Karpas-422 (cell line): ENCODE measurements around a stretch of chr3.

- PRO-cap: no peak
- RAMPAGE, long total RNA: no peak
Observed at GRCh38 chr3:147409480-147410558, 654 bp downstream of the ZIC1 start.

DNA sequence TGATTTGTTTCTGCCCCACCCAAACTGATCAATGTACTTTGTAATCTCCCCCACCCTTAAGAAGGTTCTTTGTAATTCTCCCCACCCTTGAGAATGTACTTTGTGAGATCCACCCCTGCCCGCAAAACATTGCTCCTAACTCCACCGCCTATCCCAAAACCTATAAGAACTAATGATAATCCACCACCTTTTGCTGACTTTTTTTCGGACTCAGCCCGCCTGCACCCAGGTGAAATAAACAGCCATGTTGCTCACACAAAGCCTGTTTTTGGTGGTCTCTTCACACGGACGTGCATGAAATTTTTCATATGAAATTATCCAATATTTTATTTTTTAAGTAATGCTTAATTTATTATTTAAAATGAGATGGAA lies 540.7 kb upstream of the AGTR1 start:
- PRO-cap: no peak
- RAMPAGE, long total RNA: no peak

DNA sequence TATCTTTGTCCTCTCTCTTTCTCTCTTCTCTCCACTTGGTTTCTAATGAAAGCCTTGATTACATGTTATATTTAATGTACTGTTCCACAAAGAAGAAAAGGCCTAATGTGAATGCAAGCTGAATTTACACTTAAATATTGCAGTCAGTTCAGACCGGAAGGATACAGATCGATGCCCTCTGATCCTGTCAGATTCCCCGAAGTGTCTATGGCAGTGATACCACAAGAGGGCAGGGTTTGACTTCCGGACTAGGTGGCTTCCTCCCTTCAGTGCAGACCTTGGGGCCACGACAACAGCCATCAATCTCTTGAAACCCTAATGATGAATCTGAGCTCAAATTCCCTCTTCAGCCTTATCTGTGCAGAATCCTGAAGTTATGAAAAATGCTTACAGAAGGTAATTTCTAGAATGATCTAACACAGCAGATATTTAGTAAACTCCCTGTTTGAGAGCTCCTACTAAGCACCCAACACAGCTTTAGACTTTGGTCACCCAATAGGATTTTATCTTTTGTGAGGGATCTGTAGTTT lies 29.6 kb downstream of the AGTR1 start:
- PRO-cap: no peak
- RAMPAGE, long total RNA: no peak

DNA sequence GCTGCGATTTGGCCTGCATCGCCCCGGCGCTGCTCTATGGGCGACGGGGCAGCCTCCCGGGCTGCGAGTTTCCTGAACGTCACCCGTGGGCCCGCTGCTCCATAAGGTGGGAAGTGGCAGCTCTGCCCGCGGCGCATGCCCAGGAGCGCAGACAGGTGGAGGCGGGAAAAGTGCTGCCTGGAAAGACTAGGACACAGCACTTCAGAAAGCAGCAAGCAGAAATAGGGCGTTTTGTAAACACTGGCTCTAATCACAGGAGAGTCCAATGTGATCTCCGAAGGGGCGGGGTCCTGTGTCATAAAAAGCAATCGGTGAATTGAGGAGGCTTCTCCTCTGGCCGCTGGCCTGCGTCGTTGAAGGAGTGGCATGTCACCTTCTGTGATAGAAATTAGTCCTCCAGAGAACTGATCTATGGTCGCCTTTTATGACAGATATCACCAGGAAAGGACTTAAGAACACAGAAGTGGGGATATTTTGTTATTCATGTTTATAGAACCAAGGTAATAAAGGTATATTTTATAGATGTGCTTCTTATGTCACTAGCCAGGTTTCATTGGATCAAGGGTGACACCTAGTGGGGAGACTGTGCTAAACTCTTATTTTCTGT lies 44.3 kb upstream of the GYG1 start:
- PRO-cap: no peak
- RAMPAGE, long total RNA: no peak

DNA sequence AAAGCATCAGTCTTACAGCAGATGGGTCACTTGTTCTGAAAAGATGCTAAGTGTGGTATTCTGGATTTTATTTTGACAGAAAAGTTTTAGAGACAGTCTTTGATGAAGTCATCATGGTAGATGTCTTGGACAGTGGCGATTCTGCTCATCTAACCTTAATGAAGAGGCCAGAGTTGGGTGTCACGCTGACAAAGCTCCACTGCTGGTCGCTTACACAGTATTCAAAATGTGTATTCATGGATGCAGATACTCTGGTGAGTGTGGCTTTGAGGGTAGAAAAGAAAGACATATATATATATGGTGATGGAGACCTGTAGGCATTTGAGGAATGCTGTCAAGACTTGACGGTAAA lies 4.9 kb downstream of the GYG1 start:
- PRO-cap: no peak
- RAMPAGE, long total RNA: no peak

GRCh38 chr3:149031017-149031840 lies 39.9 kb downstream of the GYG1 start:
- PRO-cap: no peak
- RAMPAGE, long total RNA: no peak

DNA sequence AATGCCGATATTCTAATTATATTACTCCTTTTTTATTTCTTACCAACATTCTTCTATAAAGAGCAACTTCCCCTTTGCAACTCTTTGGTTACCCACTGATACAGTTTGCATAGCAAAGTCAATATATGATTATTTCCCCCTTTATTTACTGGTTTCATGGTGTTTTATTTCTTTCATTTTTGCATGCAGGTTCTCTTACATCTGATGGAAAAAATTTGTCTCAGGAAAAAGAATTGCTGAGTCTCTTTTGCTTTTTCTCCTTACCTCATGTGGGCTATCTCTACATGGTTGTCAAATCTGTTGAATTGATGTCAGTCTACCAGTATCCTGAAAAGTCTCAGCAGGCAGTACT lies 15.7 kb downstream of the HPS3 start:
- PRO-cap: no peak
- RAMPAGE, long total RNA: no peak

DNA sequence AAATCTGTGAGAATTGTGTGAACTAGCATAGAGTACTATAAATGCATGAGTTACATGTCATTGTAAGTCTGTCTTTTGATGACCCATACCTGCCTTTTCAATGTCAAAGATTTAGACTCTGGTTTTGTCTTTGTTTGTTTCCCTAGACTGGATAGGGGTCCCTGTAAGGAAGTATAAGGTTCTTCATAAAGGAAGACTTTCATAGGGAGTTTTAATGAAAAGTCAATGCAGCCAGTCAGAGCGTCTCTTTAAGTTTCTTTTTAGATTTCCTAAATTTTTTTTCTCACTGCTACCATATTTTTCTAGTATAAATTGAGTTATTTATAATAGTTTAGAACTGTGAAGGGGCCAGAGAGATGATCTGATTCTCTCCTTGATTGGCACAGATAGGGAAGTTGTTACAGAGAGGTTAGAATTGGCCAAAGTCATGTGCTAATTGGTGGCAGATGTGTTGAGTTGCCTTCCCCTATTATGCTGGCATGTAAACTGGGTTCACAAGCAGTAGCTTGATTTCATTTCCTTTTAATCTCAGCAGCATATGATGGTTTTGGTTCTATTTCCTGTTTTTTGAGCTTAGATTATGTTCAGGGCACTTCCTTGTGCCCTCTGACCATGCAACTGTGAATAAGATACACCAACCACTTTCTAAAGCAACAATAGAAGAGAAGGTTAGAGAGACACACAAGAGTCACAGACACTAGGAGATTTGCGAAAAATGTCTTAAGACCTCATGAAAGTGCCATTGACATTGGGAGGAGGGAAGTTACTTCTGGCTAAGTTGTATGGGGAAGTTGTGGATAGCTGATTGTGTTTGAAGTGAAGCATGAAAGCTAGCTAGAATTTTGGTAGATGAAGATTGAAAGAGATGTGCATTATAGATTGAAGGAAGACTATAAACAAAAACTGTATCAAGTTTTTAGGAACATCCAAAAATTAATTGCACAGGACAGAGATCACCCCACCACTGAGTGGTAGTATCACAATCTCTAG lies 16.5 kb downstream of the HPS3 start:
- PRO-cap: no peak
- RAMPAGE, long total RNA: no peak

DNA sequence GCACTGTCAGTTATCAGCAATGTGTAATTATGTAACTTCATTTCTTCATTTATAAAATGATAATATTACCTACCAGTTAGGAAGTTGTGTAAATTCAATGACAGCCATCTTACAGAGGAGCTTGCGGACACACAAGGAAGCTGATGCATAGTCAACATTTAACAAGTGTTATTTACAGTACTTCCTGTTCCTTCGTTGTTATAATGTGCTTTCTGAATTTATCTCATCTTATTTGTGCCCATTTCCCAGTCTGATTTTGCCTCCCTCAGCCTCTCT lies 55.6 kb upstream of the CP start:
- PRO-cap: no peak
- RAMPAGE, long total RNA: no peak

DNA sequence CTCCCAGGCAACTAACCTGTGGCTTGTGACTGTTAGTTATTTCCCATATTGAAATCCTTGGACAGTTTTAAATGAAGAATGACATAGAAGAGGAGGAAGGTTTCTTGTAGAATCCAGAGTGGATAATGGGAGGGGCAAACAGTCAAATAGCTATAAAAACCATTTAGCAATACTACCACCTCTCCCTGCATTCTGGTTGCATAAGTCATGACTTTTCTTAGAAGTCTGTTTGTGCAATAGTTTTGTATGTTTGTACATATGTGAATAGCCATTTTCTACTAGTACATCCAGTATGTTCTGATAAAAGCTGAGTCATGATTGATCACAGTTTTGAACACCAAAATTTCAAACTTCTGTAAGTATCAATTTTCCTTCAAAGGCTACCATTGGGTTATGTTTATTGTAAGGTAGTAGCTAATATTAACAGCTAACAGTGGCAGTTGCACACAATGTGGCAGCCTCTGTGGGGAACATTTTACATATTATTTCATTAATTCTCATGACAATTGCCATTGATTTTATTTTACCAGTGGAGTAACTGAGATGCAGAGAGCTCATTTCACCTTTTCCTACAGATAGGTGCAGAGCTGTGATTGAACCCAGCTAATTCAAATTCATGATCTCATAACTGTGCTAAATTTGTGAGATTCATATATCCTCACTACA lies 3.6 kb downstream of the TM4SF1 start:
- PRO-cap: no peak
- RAMPAGE, long total RNA: no peak

DNA sequence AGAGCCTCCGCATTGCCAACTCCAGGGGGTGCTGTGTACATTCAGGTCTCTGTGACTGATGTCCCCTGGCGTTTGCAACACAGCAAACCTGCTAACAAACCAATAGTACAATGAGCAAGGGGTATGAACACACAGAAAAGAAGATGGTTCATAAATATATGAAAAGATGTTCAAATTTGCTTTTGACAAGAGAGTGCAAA lies 16.0 kb upstream of the TM4SF1 start:
- PRO-cap: no peak
- RAMPAGE, long total RNA: no peak

GRCh38 chr3:149401944-149402347 lies 24.5 kb upstream of the TM4SF1 start:
- PRO-cap: no peak
- RAMPAGE, long total RNA: no peak

- PRO-cap: no peak
- RAMPAGE, long total RNA: no peak
Observed at GRCh38 chr3:149554058-149554584, 79.6 kb downstream of the TM4SF4 start.

- PRO-cap: no peak
- RAMPAGE, long total RNA: no peak
Observed at GRCh38 chr3:149590643-149591058, 67.2 kb downstream of the WWTR1 start.

- PRO-cap: no peak
- RAMPAGE, long total RNA: no peak
Observed at GRCh38 chr3:149972011-149972380, 1.3 kb upstream of the PFN2 start.

- PRO-cap: no peak
- RAMPAGE, long total RNA: no peak
Observed at GRCh38 chr3:150062309-150063017, 91.8 kb upstream of the PFN2 start.

DNA sequence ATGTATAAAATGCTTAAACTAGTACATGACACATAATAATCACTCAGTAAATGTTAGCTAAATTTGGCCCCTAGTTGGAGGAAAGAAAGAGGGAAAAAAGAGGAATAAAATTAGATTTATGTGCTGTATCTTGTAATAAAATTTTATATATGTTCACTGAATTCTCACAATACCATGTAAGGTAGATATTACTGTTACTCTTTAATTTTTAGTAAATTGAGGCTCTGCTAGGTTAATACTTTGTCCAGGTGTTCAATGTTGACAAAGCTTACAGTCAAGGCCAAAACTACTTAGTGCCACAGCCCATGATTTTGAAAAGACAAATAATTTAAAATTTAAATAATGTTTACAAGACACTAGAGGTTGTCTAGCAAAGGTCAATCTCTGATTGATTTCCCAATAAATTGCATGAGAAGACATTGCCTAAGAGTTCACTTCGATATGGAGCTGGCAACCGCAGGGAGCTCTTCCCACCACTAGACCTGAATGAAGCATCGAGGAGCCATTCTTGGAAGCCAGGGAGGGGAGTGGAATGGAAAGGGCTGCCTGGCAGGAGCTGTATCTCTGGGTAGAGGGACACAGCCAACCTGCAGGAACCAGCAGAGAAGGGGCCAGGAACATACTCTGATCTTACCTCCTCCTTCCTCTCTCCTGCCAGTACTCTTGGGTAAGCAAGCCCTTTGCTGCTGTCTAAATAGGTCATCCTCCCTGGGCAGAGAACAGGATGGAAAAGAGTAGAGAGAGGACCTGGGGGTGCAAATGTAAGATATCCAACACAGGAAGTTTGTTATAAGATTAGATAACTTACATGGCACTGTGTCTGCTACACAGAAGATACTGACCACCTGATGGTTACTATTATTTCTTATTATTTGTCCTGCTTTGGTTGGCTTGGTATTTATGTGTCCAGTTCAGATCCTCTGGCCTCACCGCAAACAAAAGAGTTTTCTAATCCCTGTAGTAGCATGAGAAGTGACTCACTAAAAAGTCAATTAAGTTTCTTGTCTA lies 157.0 kb upstream of the TSC22D2 start:
- PRO-cap: no peak
- RAMPAGE, long total RNA: no peak

DNA sequence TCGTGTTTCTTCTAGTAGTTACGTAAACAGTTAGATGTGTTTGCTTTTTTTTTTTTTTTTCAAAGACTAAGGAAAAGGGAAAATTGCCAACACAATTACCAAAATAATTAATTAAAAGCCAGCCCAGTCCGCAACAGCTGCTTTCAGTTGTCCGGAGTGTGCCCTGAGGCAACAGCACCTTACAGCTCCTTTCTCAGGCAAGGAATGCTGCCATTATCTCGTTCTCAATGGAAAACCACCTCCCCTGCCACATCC lies 129.2 kb upstream of the TSC22D2 start:
- PRO-cap: no peak
- RAMPAGE, long total RNA: no peak

DNA sequence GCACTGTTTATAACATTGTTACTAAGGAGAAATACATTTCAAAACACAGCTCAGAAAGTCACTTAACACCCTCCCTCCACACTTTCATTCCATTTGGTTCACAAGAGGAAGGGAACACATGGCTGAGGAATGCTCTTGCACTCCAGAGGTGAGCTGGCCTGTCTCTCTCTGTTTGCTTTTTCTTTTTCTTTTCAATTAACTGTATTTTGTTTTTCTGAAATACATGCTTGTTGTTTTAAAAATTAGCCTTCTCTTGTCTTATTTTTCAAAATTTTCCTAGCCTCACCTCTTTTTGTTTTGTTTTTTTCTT lies 48.6 kb upstream of the TSC22D2 start:
- PRO-cap: no peak
- RAMPAGE, long total RNA: no peak

DNA sequence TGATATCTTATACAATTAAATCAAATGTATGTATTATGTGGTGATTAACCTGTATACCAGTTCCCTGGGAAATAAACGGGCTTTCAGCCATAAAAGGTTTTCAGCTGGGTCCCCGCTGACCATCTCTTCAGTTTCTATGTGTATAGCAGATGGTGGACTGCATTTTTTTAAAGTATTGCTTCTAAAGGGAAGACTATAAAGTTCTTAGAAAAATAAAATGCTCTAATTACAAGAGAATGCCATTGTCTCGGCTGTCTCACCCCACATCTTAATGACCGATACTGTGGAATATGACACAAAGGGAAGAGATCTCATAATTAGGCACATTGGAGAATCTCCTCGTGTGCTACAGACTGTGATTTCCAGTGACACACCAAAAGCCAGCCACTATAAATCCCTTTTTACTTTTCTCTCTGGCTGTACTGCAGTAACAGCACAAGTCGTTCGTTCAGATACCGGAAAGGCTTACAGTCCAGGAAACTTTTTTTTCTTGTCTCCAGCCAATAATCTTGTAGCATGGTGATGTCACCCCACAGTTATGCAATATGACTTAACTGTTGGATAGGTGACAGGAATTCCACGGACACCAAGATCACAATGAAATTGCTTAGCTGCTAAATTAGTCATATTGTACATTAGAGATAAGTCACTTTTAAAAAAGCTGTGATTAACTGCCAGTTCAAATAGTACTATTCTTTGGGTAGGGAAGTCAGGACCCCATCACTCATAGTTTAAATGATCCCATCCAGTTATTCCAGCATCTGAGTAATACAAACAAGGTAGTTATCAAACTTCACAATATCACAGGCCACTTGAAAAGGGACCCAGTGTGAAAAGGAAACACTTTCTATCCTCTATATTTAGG lies 36.4 kb upstream of the TSC22D2 start:
- PRO-cap: no peak
- RAMPAGE, long total RNA: no peak